ENCODE results near the gene PITPNC1.

DNA sequence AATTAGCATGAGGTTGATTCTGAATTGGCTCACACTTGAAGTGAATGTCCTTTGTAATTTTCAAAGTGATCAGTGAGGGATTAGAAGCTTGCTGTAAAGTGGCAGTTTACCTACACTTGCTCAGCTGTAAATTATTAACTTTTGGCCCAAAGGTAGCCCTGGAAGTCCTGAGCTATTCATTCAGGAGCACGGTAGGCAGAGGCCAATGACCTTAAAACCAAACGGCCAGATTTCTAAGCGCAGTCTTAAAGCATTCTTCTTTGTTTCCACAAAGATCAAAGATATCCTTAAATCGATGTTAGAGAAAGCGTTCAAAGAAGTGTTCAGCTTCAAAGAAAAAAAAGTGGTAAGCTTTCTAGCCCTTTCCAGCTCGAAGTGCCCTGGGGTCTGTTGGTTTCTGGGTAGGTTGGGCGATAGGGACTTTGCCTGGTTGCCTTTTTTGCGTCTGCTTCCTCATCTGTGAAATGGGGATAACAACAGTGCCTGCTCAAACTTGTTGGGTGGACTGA, 113.0 kb downstream of the PRKCA start:
- CAGE, long polyA plus RNA = no peak
- RRBS = no CpG with 5 or more reads among the region's 8 CpGs

DNA sequence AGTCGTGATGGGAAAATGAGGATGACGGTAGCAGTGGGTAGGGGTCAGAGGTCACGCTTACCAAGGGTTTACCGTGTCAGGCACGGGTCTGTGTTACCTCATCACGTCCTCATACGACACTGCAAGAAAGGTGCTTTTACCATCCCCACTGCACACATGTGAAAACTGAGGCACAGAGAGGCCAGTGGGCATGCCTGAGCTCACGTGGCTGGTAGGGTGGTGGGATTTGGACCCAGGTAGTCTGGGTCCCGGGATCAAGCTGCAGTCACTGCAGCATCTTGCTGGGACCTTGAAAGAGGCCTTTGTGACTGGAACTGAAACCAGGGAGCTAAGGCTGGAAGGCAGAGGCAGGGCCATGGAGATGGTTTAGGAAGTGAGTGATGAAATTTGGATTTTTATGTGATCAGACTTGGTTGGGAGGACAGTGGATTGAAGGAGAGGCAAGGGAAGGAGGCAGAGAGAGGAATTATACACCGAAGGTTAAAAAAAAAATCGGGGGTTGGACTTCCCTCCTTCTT, 255.5 kb upstream of the CACNG5 start:
- CAGE, long polyA plus RNA = no peak
- RRBS = no CpG with 5 or more reads among the region's 11 CpGs

GRCh38 chr17:66711609-66712270, 123.2 kb upstream of the CACNG5 start:
- CAGE, long polyA plus RNA = no peak
- RRBS = no CpG with 5 or more reads among the region's 6 CpGs

DNA sequence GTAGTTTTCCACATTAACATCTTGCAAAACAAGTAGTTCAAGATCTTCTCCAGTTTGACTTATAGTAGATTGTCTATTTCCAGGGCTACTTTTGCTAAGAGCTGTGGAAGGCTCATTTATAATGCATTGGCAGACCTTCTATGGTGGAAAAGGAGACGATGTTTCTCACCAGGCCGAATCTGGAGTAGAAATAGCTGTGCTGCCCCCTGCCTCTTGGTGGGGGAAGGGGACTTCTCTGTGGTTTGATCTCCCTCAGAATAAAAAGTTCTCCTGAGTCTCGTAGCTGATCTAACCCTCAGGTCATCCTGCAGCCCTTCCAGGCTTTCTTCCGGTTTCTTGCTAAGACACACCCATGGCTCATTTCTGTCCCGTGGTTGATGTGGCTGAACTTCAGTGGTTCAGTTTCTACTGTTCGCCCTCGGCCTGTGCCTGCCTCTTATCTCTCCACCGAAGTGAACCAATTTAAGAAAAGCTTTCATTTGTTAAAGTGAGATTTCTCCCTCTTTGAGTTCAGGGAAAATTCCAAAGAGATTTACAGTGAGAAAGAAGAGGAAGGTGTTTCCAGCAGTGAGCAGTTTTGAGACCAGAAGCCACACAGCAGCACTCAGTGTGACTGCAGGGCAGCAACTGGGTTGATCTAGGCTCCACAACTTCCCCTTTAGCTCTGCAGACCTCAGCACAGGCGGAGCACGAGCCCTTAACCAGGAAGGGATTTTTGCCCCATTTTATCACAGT, 35.0 kb upstream of the CACNG5 start:
- CAGE, long polyA plus RNA = no peak
- RRBS = no CpG with 5 or more reads among the region's 10 CpGs

GRCh38 chr17:67056505-67056852, 12.1 kb downstream of the CACNG1 start:
- CAGE, long polyA plus RNA = no peak
- RRBS = no CpG with 5 or more reads among the region's 5 CpGs

DNA sequence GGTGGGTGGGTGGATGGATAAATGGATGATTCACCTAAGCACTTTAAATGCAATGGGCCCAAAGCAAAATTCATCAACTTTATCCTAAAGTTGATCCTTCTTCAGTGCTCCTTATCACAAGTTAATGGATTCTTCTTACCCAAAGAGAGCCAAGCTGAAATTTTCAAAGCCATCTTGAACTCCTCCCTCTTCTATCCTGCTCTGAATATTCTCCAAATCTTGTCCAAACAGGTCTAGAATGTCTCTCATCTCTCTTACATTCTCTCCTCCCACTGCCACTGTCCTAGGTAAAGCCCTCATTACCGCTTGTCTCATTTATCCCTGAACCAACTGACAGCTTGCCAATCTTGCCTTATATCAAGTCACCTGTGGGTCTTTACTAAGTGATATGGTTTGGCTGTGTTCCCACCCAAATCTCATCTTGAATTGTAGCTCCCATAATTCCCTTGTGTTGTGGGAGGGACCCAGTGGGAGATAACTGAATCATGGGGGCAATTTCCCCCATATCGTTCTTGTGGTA, 48.3 kb downstream of the HELZ start:
- CAGE, long polyA plus RNA = no peak
- RRBS = no CpG with 5 or more reads among the region's 2 CpGs

DNA sequence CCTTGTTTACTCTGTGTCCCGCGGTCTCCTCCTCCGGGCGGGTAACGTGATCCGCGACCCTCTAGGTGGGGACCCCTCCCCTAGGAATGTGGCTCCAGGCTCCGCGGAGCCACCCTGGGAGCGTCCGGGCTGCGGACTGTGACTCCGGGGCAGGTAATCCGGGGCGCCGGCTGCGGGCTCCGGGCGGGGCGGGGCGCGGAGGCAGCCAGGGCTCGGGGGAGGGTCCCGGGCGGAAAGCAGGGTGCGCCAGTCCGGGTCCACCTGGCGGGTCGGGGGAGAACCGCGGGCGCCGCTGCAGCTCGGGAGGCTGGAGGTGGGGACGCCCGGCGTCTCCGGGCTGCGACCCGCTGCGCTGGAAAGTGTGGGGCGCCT, 806 bp upstream of the HELZ start:
- CAGE, long polyA plus RNA = no peak
- RRBS = 2% methylated on average over 32 of the region's 42 CpGs

- CAGE, long polyA plus RNA = no peak
- RRBS = no CpG with 5 or more reads among the region's 13 CpGs
These were observed 54.2 kb downstream of the PSMD12 start for GRCh38 chr17:67312032-67312650.

- CAGE, long polyA plus RNA = no peak
- RRBS = no CpG with 5 or more reads among the region's 13 CpGs
These were observed 708 bp downstream of the PSMD12 start for GRCh38 chr17:67365564-67366173.

DNA sequence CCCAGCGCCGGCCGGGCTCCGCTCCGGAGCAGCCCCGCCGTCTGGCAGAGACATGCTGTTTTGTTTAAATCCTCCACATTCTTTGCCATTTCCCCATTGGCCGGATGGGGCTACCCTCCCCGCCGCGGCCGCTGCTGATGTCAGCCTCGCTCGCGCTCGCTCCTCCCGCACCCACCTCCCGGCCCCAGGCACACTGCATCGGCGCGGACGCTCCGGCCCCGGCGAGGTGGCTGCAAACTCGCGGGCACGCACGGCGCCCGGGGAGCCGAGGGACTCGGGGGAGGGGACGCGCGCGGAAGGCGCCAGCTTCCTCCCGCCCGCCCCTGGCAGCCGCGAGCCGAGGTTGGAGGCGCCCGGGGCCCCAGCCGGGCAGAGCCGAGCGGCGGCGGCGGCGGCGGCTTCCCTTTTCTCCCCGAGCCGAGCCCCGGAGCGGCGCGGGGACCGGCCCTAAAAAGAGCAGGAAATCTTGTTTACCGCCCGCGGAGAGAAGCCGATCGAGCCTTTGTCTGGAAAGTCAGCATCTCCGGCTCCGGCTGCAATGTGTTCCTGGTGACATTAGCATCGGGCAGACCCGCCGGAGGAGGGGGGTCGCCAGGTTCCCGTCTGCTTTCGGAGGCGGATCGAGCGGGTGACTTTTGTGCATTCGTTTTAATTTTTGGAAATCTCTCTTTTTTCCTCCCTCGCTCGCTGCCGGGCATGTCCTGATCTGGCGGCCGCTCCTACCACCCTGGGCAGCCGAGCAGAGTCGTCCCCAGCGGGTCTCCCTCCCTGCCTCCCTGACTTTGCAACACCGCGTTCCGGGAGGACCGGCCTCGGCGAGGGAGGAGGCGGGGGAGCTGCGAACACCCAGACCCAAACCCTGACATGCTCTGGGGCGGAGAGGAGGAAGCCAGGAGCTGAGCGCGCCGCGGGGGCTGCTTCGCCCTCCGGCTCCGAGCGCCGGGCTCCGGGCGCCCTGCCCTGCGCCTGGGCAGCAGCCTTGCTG, at the start of gene PITPNC1:
TSS of gene PITPNC1 (plus strand) at position 165 of the 985 bp plus-strand sequence.
- CAGE, long polyA plus RNA = no peak
- RRBS = 2% methylated on average over 64 of the region's 106 CpGs

DNA sequence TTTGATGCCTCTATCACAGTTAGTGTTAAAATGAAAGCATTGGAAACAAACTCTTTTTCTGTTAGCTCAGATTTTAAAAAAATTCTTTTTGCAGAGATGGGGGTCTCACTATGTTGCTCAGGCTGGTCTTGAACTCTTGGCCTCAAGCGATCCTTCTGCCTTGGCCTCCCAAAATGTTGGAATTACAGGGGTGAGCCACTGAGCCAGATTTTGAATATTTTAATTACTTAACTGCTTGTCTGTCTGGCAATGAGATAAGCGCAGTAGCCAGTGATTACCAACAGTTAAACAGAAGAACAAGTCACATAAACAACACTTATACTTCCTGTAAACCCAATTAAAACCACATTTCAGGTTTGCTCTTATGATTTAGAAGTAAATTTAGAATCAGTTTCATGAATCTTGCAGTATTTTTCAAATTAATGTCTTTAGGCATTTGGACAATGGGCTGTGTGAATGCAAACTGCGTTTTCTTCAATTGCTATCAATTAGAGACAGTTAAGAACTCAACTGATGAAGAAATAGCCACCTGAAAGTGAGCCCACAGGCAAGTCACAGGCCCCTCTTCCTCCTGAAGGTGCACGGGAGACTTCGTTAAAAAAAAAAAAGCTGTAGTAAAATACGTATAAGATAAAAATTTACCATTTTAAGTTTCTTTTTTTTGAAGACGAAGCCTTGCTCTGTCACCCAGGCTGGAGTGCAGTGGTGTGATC, 72.9 kb downstream of the PITPNC1 start:
- CAGE, long polyA plus RNA = no peak
- RRBS = no CpG with 5 or more reads among the region's 7 CpGs

DNA sequence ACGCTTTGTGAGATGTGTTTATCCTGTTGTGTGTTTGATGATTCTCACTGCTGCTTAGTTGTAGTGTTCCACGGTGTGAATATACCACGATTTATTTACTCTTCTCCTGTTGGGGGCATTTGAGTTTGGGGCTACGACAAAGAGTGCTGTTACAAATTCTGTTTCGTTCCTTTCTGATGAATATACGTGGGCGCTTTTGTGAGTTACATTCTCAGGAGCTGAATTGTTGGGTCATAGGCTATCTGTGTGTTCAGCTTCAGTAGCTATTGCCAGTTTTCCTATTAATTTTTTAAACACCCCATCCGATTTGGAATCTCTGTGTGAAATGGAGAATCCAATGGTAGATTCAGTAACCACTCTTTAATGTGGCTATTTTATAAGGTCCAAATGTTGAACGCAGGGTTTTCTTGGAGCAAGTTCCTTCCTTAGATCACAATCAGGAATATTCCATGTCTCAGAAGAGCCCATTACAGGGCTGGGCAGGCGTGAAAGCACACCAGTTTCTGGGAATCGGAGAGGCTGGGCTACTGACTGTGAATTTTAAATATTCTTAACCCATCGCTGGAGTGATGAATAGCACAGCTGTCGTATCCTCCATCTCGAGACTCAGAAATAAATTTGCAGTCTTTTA, 115.8 kb downstream of the PITPNC1 start:
- CAGE, long polyA plus RNA = no peak
- RRBS = no CpG with 5 or more reads among the region's 14 CpGs

DNA sequence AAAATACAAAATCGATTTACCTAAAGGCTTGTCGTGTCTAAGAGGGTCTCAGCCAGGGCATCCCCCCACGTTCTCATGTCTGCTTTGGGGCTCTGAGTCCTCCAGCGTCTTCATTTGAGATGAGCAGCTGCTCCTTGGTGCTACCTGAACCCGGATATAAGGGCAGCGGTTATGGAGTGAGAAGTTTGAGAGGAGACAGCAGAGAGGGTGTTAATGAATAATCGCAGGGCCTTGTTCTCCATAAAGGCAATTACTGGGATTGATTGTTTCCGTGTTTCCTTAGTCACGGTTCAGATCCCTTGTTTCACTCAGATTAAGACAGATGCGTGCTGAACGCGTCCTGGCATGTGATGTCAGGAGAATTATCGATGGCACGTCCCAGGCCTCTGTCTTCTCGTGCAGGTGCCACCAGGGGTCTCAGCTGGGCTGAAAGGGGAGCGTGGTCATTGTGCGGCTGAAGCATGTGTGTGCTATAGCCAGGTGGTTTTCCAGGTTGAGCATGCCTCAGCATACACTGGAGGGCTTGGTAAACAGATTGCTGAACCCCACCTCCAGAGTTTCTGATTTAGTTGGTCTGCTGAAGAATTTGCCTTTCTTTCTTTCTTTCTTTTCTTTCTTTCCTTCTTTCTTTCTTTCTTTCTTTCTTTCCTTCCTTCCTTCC, 142.4 kb upstream of the NOL11 start:
- CAGE, long polyA plus RNA = no peak
- RRBS = no CpG with 5 or more reads among the region's 17 CpGs

GRCh38 chr17:67874676-67875292, 49.5 kb downstream of the BPTF start:
- CAGE, long polyA plus RNA = no peak
- RRBS = no CpG with 5 or more reads among the region's 4 CpGs

DNA sequence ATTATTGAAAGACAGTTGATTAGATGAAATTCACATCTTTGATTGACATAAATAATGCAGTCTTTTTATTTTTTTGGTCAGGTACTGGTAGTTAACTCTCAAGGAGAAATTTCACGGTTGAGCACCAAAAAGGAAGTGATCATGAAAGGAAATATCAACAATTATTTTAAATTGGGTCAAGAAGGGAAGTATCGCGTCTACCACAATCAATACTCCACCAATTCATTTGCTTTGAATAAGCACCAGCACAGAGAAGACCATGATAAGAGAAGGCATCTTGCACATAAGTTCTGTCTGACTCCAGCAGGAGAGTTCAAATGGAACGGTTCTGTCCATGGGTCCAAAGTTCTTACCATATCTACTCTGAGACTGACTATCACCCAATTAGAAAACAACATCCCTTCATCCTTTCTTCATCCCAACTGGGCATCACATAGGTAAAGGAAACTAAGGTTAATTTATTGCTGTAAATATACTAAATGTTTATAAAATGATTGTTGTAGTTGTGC, 68.0 kb downstream of the BPTF start:
- CAGE, long polyA plus RNA = no peak
- RRBS = no CpG with 5 or more reads among the region's 4 CpGs

GRCh38 chr17:67909286-67909784, 84.0 kb downstream of the BPTF start:
- CAGE, long polyA plus RNA = no peak
- RRBS = no CpG with 5 or more reads among the region's 3 CpGs

- CAGE, long polyA plus RNA = no peak
- RRBS = no CpG with 5 or more reads among the region's 6 CpGs
These were observed 9.0 kb downstream of the KPNA2 start for GRCh38 chr17:68044520-68044884.

DNA sequence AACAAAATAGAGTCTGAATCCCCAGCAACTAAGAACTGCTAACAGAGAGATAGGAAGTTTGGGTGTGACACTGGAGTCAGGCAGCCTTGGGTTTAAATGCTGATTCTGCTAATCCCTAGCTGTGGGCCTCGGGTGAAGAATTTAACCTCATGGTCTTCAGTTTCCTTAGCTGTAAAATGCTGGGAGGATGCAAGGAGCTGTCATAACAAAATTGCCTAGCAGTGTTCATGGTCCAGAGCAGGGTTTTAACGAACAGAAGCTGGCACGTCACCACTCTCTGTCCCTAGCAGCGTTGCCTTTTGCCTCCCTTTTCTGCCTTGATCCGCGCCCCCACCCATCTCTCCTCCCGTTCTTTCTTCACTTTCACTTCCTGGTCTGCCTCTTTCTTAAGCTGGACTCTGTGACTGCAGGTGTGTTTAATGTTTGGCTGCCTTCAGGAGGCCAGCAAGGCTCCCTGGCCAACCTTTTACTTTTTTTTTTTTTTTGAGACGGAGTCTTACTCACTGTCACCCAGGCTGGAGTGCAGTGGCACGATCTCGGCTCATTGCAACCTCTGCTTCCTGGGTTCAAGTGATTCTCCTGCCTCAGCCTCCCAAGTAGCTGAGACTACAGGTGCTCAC, 50.5 kb downstream of the KPNA2 start:
- CAGE, long polyA plus RNA = no peak
- RRBS = no CpG with 5 or more reads among the region's 10 CpGs

- CAGE, long polyA plus RNA = no peak
- RRBS = 2% methylated on average over 4 of the region's 25 CpGs
These were observed 66.9 kb downstream of the KPNA2 start for GRCh38 chr17:68102304-68102922.

GRCh38 chr17:68134700-68135006, 99.1 kb downstream of the KPNA2 start:
- CAGE, long polyA plus RNA = no peak
- RRBS = 97% methylated on average over 5 of the region's 15 CpGs